ENCODE results near the genes TTBK2 and HYPK.

DNA sequence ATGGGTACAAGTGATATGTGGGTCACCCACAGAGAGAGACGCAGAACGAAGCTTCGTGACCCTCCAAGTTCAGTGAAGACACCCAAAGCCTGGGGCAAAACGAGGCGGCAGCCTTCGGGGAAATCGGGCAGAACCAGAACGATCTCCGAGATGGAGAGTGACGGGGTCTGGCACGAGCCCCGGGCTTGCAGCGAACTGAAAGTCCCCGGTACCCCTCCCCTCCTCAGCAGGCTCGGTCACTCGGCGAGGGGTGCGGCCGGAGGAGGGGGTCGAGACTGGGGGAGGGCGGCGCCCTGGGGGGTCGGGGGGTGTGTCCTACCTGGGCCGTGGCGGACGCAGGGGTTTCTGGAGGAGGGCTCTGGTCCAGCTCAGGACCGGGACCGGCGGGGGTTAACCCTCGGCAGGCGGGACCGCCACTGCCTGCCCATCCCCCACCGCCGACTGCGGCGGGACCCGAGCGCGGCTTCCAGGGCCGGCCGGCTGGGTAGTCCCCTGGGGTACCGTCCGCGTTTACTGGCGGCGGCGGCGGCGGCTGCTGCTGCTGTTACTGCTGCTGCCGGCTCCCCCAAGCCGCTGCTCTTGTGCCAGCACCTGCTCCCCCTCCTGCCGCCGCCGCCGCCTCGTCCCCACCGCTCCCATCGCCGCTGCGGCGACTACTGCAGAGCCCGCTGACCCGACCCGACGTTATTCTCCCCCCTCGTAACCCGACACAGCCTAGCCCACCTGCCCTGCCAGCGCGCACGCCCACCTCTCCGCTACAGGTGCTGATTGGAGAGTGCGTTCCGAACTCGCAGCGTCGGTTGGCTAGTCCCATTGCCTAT is at the start of gene TTBK2:
TTBK2 (minus strand) TSS at position 660 of the 821 bp plus-strand sequence.
- RRBS = 3% methylated on average over 26 of the region's 76 CpGs

GRCh38 chr15:43127640-43128267 is 5.6 kb upstream of the TMEM62 start:
- RRBS = no CpG with 5 or more reads among the region's 5 CpGs

- RRBS = no CpG with 5 or more reads among the region's 7 CpGs
Observed at GRCh38 chr15:43509535-43509830, 7.9 kb upstream of the MAP1A start.

GRCh38 chr15:43762588-43763422 is 14.0 kb downstream of the ELL3 start:
- RRBS = no CpG with 5 or more reads among the region's 11 CpGs

DNA sequence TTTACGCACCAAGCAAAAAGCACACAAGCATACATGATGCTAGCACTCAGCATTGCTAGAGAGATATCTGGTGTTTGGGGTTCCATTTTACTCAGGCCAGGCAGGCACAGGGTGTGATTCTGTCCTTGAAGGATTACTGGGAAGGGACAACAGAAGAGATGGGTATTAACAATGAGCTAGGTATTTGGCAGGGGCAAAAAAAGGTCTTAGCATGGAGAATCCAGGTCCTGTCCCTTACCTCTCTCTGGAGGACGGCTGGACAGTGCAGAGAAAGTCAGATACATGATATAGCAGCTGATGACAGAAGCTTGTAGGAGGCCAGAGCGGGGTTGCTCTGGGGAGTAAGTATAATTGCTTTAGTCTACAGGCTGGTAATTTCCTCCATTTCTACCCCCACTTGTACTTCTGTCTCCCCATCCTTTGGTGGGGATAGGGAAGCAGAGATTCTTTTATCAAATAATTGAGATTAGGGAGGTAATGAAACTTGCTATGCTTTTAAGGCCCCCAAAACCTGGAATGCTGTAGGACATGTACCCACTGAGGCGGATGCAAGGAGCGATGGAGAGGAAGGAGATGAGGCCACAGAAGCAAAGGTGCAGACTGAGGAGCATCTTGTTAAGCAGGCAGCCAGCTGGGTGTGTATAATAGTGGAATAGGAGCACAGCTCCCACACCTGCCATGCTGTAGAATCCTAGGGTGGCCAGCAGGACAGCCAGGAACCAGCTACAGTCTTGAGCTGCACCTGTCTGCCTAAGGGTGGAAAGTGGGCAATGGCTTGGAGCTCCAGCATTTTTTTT is 3.2 kb downstream of the SERINC4 start:
- RRBS = no CpG with 5 or more reads among the region's 5 CpGs

GRCh38 chr15:43800184-43800781 is at the start of gene HYPK:
Gene HYPK (plus strand): TSS chr15:43800599.
- RRBS = under 1% methylated on average over 8 of the region's 30 CpGs

- RRBS = no CpG with 5 or more reads among the region's 8 CpGs
Observed at GRCh38 chr15:43827814-43828442, 1.1 kb downstream of the WDR76 start.

DNA sequence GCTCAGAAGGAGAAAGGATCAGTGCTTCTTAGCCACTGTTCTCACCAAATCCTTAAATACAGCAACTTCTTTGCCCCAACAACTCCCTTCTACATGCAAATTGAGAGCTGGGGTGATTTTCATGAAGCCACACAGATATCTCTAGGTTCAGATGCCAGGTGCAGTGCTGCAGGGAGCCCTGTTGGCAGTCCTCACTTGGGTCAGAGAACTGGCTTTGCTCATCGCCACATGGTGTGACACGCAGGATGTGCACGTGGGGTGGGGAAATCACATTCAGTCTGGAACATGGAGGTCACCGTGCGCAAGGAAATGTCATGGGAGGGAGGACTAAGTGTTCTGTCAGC is 103.7 kb downstream of the WDR76 start:
- RRBS = no CpG with 5 or more reads among the region's 5 CpGs

- RRBS = 3% methylated on average over 3 of the region's 17 CpGs
Observed at GRCh38 chr15:44535848-44536281, 1.1 kb upstream of the EIF3J start.

- RRBS = under 1% methylated on average over 9 of the region's 38 CpGs
Observed at GRCh38 chr15:44537520-44538257, 742 bp downstream of the EIF3J start.

DNA sequence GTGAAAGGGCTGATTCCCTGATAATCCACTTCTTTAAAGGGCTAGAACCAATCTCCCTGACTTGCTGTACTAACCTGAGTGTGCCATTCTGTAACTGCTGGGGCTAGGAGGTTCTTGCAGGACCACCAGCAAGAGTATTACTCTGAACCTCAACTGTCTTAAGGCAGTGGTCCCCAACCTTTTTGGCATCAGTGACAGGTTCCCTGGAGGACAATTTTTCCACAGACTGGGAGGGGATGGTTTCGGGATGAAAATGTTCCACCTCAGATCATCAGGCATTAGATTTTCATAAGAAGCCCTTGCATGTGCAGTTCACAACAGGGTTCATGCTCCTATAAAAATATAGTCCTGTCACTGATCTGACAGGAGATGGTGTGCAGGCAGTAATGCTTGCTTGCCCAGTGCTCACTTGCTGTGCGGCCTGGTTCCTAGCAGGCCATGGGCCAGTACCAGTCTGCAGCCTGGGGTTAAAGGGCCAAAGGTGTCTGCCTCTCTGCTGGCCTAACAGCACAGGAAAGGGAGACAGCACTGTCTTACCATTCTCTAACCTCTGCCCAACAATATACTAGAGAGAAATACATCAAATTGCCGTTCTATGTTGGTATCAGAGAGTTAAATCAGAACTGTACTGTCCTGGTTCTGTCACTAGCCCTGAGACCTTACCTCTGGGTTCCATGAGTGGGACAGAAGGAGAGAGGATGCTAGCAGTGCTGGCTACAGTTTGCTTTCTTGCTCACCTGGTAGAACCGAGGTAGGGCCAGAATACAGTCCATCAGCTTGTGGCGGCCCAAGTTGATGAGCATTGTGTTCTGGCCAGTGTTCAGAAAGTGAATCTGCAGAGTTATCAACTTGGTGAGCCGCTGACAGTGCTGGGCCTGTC is 28.4 kb downstream of the EIF3J start:
- RRBS = no CpG with 5 or more reads among the region's 6 CpGs

- RRBS = no CpG with 5 or more reads among the region's 8 CpGs
Observed at GRCh38 chr15:44735371-44736151, 767 bp upstream of the TRIM69 start.

- RRBS = no CpG with 5 or more reads among the region's 13 CpGs
Observed at GRCh38 chr15:44810013-44810703, 73.8 kb downstream of the TRIM69 start.

DNA sequence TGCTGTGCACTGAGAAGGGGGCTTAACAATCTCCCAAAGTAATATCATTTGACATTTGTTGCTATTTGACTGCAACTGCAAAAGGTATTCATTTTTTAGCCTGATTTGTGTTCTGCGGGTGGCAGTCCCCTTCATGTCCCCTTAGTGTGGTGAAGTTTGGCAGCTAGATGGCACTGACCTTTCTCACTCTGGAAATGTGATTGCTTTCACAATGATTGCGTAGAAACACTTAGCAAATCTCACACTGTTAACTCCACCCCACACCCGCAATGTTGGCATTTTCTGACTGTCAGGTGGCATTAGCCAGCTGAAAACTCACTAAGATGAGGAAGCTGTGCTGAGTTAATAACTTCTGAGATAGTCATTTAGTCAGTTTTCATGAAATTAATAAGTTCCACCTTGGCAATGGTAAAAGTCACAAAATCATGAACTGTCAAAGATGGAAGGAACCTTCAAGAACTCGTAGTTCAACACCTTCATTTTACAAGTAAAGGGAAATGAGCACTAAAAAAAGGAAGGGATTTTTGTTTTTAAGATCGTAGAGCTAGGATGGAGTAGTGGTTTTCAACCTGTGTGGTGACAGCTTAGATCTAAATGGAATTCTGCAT is 77.0 kb downstream of the TRIM69 start:
- RRBS = no CpG with 5 or more reads among the region's 5 CpGs

- RRBS = no CpG with 5 or more reads among the region's 11 CpGs
Observed at GRCh38 chr15:45154977-45156045, 25.5 kb downstream of the DUOX1 start.

DNA sequence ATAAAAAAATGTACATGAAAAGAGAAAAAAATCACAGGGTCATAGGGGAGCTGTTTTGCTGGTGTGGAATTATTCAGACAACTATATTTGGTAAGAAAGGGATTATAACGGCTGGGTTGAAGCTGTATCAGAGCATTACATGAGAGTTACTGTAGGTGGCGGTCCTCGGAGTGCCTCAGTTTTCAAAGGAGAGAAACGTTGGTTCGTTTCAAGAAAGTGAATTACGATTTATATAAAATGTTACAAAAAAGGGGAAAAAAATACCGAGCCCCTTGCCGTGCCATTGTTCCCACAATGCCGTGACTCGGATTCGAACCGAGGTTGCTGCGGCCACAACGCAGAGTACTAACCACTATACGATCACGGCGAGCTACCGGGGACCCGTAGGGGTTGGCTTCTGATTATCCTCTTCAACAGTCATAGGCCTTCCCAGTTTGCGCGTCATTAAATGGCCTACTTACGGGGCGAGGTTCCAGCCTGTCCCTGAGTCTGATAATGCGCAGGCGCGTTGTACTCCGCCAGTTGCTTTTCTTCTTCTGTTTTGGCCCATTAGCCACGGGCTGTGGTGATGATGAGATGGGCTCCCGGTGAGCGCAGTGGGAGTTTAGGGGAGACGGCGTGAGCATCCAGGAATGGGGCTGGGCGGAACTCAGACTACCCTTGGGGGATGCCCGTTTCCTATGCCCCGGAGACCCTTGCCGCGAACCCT is 10.7 kb upstream of the SHF start:
- RRBS = 2% methylated on average over 6 of the region's 37 CpGs

GRCh38 chr15:45376384-45377013 is 1.8 kb downstream of the GATM start:
- RRBS = no CpG with 5 or more reads among the region's 11 CpGs

Data from T47D (cell line).